Vermiform appendix (tissue), 1 donor: ENCODE measurements around a stretch of chr4.

- PRO-cap, result no peak
Measured at GRCh38 chr4:3746195-3746609, 20.0 kb upstream of the ADRA2C start.

- PRO-cap, result no peak
Measured at GRCh38 chr4:3784689-3785176, 18.5 kb downstream of the ADRA2C start.

GRCh38 chr4:3929340-3930027, 163.3 kb downstream of the ADRA2C start:
- PRO-cap, result no peak

DNA sequence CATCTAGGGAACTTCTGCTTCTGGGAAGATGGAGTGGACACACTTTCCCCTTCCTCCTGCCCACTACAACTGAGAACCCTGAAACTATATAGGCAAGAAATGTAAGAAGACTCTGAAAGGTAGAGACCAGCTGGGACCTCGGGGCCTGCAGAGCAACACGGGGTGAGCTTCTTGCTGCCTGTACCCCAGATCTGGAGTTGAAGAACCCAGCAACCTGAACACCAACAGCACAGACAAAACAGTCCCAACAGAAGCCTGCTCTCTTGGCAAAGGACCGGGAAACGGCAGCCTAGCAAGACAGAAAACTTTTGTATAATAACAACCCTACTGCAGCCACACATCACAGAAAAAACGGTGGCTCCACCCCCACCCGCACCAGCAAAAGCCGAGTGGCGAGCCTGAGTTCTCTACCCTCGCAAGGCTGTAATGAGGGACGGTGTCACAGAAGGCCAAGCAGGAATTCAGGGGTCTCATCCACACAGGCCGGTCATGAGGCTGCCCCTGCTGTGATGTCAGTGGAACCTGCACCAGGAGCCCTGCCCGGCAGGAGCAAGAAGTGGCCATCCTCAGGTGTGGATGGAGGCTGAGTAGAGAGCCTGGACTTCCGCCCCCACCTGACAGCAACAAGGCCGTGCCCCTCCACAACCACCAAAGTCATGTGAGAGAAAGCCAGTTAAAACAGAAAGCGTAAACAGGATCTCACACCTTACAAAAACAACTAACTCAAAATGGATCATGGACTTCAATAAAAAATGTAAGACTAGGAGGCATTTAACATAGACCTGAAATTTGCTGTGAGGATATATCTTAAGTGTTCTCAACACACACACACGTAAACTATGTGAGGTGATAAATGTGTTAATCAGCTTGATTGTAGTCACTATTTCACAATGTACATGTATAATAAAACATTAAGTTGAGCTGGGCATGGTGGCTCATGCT, 20.7 kb downstream of the LYAR start:
- PRO-cap, result no peak

- PRO-cap, result no peak
Measured at GRCh38 chr4:4323601-4324431, 33.8 kb downstream of the ZBTB49 start.

- PRO-cap, result no peak
Measured at GRCh38 chr4:4339249-4339995, 47.5 kb upstream of the NSG1 start.

DNA sequence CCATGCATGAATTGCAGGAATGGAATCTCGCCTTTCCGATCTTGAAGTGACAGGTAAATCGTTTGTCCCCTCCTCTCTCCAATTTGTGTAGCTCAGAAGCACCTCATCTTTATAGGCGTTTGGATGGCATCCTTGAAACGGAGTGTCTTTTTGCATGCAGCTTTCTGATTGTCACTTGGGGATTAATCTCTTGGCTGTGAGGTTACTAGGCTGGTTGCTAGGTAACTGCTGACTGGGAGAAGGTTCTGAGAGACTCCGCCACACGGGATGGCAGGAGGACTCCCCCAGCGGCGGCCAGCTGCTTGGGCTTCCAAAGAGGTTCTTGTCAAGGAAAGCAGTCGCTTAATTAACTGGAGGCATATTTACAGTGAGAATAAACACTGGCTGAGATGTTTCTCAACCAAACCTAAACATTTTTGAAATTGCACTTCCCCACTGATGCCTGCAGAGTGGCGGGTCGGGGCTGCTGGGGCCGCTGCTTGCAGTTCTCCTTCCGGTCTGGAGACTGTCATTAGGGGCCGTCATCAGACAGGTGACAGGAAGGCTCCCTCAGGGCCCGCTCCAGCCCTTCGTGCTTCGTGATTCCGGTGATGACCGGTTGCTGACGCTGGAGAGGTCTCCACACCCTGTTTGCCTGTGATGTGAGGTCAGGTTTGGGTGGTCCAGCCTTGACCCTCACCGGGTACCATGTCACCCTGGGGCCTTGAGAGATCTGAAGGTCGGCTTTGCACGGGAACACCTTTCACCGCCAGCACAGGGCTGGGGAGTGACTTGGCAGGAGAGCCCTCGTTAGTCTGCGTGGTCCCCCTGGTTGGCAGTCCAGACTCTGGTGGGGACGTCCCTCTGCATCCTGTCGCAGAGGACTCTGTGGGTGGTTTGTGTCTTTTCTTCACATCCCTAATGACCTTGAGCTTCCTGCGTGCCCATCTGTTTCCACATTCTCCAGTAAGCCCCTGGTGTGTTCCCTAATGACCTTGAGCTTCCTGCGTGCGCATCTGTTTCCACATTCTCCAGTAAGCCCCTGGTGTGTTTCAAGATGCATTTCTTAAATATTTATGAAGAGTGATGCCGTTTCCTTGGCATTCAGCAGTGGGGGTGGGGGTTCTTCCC, 9.2 kb downstream of the NSG1 start:
- PRO-cap, result no peak

- PRO-cap, result no peak
Measured at GRCh38 chr4:4472399-4472641, 69.5 kb downstream of the STX18 start.

GRCh38 chr4:4502703-4503238, 39.1 kb downstream of the STX18 start:
- PRO-cap, result unidirectional peak, plus-strand start at chr4:4502968

- PRO-cap, result no peak
Measured at GRCh38 chr4:4859877-4860280, 414 bp downstream of the MSX1 start.

DNA sequence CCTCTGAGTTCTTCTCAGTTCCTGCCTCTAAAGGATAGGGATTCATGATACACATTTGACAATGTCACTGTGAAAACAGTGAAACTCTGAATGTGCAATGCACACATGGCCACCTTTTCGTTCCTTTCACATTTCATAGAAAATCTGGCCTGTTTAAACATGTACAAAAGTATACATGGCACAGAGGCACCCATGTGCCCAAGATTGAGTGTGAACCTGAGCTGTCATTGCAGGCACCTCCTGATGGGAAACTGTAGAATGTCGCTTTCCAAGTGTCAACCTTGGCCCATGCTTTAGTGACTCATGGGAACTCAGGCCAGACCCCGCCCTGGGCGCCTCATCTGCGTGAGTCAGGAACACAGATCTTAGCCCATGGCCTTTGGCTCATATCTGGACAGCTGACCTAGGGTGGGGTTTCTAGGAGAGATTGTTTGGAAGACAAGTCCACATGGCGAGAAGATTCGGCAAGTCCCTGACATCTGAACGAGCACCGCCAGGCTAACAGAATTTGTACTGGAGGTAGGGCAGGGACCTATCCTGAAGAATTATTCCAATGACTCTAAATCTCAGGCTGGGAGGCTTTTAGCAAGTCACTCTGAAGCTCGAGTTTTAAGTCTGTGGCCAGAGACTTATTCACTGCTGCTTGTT, 50.0 kb downstream of the CYTL1 start:
- PRO-cap, result no peak

DNA sequence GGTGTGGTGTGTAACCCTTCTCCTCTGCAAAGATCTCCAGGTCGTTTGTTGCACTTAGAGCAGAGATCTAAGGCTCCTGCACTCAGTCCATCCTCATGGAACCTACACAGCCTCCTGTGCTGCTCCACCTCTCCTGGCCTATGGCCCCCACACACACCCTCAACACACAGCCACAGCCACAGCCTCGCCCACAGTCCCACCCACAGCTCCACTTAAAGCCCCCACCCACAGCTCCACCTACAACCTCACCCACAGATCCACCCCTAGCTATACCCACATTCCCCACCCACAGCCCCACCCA, 322.8 kb downstream of the EVC2 start:
- PRO-cap, result unidirectional peak, minus-strand start at position 140 of the sequence

DNA sequence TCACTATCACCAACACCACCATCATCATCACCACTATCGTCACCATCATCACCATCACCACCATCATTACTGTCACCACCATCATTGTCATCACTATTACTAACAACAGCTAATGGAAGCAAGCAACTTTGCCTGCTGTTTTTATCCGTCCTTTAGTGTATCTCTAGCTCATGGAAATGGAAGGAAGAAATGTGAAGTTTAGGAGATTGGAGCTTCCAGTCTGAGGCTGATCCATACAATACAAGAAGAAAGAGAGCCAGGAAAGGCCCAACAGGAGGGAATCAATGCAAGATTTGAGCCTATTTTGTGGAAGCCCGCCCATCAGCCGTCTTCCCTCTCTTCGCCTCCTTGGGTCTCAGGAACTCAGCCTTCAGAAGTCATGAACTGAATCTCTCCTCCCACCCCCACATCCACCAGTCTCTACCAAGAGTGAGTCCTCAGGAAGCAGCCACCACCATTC, 72.6 kb downstream of the CRMP1 start:
- PRO-cap, result no peak

- PRO-cap, result no peak
Measured at GRCh38 chr4:5835479-5835856, 57.4 kb downstream of the CRMP1 start.

GRCh38 chr4:6072277-6072802, 128.0 kb downstream of the JAKMIP1 start:
- PRO-cap, result no peak

GRCh38 chr4:6138622-6138882, 61.8 kb downstream of the JAKMIP1 start:
- PRO-cap, result no peak

DNA sequence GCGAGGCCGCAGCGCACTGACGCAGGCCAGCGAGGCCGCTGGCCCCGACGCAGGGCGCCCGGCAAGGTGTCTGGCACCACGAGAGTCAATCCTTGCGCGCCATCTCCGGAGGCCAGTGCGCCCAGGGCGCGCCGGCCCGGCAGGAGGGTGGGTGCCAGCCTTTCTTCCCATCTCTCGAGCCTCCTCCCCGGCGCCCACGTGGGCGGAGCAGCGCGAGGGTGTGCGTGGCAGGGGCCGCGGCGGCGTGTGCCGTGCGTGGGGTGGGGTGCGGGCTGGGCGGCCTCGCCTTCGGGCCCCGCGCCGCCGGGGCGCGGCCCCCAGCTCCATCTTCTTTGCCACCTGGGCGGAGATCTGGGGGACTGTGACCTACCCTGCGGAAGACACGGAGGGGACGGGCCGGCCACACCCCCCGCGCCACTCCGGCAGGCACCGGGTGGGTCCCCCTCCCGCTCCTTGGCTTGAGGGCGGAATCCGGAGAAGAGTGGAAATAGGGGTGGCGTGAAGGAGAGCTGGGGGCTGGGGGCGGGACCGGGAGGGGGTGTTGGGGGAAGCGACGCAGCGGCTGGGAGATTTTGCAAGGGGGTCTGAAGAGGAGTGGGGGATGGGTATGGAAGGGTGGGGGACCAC, 801 bp downstream of the JAKMIP1 start:
- PRO-cap, result no peak

- PRO-cap, result no peak
Measured at GRCh38 chr4:6221721-6222216, 21.4 kb upstream of the JAKMIP1 start.

- PRO-cap, result no peak
Measured at GRCh38 chr4:6276938-6277767, 7.5 kb downstream of the WFS1 start.

- PRO-cap, result no peak
Measured at GRCh38 chr4:6471405-6472395, 714 bp downstream of the PPP2R2C start.